Measurements from ENCODE around the gene CDH9.

GRCh38 chr5:16544693-16545023, 72.1 kb downstream of the RETREG1 start:
- PRO-cap, result no peak

DNA sequence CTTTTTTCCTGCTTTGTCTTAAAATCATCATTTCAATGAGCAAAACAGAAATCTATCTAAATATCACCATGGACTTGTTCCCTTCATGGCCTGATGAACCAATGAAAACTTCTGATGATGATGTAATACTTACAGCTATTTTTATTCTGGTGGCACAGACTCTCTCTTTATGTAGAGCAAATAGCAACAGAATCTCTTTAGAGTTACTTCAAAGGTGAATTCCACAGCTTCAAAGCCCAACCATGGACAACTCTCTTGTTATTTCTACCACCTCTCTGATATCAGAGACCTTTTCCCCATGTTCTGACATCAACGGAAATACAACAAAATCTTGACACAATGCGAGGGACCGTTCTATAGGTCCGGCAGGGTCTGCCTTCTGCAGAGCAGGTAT, 70.1 kb downstream of the RETREG1 start:
- PRO-cap, result no peak

DNA sequence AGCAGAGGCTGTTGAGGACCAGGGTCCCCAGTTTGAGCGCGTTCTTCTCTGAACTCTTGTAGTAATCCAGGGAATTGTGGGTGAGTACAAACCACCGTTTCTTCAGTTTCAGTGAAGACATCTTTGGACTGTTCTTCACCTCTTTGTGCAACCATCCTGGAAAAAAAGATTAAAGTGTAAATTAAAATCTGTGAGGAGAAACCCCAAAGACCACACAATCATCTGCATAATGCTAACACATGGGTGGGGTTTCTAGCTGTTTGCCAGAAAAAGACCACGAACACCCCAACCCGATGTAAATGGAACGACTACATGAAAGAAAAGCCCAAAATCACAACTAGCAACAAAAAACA, 64.5 kb upstream of the RETREG1 start:
- PRO-cap, result no peak

DNA sequence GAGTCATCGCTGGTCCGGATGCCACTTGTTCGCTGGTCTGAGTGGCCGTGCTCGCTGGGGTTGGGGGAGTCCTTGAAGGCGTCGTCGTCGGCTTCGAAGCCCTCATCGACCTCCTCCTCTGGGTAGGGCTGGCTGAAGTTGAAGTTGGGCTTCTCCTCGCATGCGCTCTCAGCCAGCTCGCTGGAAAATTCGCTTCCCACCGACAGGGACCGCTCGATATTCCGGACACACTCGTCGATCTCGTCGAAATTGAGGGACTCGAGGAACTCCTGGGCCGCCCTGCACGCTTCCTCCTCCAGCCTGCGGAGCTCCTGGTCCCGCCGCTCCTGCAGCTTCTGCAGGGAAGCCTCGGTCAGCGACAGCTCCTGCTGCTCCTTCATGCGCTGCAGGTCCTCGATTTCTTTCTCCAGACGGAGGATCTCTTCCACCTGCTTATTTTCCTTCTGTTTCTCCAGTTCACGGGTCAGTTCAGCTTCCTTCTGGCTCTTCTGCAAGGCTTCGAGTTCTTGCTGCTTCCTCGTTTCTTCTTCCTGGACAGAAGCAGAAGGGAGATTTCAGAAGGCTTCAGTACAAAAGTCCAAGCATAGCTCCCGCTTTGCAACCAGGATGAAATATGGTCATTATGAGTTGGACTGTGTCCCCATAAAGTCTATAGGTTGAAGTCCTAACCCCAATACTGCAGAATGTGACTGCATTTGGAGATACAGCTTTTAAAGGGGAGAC, 84.7 kb upstream of the RETREG1 start:
- PRO-cap, result no peak

- PRO-cap, result bidirectional peak, plus-strand start at chr5:16738336, minus-strand start at chr5:16738239
Observed at GRCh38 chr5:16737568-16738656, 121.1 kb upstream of the RETREG1 start.

DNA sequence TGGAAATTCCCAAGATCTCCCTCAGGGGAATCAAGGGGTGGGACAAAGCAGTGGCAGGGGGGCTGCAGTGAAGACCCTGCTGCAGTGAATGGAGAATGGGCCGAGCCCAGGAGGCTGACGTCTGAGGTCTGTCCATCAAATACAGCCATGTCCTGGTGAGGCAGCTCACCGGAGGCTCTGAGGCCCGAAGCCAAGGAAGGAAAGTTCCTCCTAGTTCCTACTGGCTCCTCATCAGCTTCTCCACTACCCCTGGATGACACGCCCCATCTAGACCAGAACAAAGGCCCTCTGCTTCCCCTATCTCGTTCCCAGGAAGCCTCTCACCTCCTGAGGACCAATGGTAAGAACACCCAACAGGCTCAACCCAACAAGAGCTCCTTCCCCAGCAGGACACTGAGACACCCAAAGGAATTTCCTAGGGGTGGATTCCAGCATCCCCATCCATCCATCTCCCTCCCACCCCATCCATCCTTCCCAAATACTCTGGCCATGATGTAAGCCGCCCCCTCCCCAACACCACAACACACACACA, 40.8 kb downstream of the MYO10 start:
- PRO-cap, result no peak

- PRO-cap, result no peak
Observed at GRCh38 chr5:16934609-16935113, 1.4 kb downstream of the MYO10 start.

- PRO-cap, result no peak
Observed at GRCh38 chr5:17267062-17267457, 49.6 kb downstream of the BASP1 start.

GRCh38 chr5:17375466-17375897, 116.4 kb downstream of the H3Y2 start:
- PRO-cap, result no peak

DNA sequence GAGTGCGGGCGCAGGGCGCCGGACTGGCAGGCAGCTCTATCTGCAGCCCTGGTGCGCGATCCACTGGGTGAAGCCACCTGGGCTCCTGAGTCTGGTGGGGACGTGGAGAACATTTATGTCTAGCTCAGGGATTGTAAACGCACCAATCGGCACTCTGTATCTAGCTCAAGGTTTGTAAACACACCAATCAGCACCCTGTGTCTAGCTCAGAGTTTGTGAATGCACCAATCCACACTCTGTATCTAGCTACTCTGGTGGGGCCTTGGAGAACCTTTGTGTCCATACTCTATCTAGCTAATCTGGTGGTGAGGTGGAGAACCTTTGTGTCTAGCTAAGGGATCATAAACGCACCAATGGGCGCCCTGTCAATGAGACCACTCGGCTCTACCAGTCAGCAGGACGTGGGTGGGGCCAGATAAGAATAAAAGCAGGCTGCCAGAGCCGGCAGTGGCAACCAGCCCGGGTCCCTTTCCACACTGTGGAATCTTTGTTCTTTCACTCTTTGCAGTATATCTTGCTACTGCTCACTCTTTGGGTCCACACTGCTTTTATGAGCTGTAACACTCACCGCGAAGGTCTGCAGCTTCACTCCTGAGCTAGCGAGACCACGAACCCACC, 699.8 kb downstream of the CDH18 start:
- PRO-cap, result no peak

- PRO-cap, result no peak
Observed at GRCh38 chr5:21341117-21341632, 1353.2 kb upstream of the CDH18 start.

DNA sequence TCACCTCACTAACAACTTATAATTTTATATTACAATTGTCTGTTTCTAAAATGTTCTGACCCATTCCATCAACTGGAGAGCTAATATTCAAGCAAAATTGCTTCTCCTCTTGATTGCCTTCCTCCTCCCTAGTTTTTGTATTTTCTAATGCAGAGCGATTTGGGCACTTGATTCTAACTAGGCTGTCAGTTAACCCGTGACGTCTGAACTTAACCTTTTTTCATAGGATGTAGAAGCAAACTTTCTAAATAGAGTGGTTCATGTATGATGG, 139.2 kb downstream of the CDH12 start:
- PRO-cap, result no peak

GRCh38 chr5:23027275-23027800, 174.2 kb upstream of the CDH12 start:
- PRO-cap, result no peak

DNA sequence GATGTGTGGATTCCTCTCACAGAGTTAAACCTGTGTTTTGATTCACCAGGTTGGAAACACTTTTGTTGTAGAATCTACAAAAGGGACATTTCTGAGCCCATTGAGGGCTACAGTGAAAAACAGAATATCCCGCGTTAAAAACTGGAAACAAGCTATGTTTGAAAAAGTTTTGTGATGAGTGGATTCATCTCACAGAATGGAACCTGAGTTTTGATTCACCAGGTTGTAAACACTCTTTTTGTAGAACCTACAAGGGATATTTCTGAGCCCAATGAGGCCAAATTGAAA, 379.0 kb downstream of the PRDM9 start:
- PRO-cap, result no peak

DNA sequence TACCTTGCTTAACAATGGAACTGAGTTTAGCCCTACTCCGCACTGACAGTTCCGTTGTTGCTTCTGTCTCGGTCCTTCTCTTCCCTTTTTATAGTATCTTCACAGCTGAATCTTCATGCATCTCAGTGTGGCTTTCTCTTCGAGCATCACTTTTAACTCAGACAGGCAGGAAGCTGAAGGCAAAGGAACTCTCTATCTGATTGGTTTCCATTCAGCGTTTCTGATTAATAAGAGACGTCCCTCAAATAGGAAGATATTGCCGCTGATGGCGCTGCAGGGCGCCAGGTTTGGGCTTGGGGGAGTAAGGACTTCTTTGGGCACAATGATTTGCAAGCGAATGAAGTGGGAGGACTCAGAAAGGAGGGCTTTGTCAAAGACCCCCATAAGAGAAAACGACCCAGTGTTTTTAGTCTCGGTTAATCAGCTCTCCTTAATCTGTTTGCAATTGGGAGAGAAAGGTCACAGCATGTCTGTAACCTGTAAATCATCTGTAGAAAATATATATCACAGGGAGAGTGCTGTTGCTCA, at the start of gene CDH9:
TSS of gene CDH9 (minus strand) at position 127 of the 528 bp plus-strand sequence.
- PRO-cap, result bidirectional peak, plus-strand start at position 409 of the sequence, minus-strand start at position 127 of the sequence

DNA sequence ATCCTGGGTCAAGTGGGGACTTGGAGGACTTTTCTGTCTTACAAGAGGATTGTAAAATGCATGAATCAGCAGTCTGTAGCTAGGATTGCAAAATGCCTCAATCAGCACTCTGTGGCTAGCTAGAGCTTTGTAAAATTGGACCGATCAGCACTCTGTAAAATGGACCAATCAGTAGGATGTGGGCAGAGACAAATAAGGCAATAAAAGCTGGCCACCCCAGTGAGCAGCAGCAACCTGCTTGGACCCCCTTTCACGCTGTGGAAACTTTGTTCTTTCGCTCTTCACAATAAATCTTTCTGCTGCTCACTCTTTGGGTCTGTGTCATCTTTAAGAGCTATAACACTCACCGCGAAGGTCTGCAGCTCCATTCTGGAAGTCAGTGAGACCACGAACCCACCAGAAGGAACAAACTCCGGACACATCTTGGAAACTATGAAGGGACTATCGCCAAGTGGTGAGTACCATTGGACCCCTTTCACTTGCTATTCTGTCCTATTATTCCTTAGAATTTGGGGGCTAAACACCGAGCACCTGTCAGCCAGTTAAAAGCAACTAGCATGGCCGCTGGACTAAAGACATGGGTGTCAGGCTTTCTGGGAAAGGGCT, 995.6 kb upstream of the CDH6 start:
- PRO-cap, result no peak

DNA sequence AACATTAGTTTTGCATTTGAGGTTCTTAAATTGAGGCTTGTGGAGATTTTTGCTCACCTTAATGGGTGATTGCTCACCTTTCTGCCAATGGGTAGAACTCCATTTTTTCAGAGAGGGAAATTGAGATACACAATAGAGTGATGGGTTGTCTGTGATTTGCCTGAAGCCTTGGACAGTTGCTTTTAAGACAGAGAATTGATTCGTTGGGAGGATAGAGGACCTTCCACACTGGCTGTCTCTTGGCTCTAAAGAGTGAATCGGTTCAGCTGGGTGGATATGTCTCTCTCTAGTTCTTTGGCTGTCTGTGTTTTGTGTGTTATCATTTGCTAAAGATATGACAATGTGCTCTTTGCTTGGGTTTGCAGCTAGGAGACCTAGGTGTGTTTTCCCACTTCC, 13.0 kb upstream of the PDZD2 start:
- PRO-cap, result no peak

DNA sequence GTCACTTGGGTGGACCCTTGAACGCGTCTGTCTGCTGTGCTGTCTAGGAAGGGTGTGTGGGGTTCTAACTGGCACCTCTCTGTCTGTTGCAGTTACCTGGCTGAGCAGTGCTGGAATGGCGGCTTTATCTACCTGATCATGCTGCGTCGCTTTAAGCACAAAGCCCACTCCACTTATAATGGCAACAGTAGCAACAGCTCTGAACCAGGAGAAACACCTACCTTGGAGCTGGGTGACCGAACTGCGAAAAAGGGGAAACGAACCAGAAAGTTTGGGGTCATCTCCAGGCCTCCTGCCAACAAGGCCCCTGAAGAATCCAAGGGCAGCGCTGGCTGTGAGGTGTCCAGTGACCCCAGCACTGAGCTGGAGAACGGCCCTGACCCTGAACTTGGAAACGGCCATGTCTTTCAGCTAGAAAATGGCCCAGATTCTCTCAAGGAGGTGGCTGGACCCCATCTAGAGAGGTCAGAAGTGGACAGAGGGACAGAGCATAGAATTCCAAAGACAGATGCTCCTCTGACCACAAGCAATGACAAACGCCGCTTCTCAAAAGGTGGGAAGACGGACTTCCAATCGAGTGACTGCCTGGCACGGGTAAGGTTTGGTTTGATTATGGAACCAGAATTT, 190.9 kb downstream of the GOLPH3 start:
- PRO-cap, result no peak

DNA sequence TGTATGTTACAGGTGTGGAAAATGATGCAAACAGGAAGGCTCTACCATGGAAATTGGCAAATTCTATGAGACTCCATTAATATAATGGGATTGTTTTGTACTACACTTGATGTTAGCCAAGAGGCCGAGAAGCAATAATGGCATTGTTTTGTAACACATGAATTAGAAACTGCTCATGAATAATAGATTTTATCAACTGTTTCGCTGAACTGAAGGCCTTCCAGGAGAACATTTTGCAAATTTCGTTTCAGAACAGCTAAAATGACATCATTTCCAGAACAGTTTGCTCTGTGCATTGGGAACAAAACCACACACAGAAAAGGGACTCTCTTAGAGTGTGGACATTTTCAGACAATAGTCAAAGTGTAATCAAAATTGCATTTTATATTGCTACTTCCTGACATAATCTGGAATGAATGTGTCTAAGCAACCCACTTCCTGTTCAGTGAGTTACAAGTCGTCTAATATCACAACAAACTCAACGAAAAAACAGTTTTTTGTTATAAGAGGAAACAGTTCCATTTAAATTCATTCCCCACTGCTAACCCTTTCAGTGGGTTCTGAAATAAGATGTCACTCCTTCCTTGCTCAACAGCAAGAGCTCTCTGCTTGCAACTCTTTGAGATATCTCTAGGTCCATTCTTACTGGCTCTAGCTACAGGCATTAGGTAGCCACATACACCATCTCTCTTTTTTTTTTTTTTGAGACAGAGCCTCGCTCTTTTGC, 141.0 kb downstream of the GOLPH3 start:
- PRO-cap, result no peak

- PRO-cap, result no peak
Observed at GRCh38 chr5:32090713-32091060, 83.4 kb downstream of the GOLPH3 start.

All from WTC11 (cell line).